Mesenchymal stem cell of adipose (primary cell): ENCODE data around the genes NUP62CL, TSC22D3, ACSL4, TMEM164 and AMMECR1.

- CAGE, long polyA plus RNA, result no peak
Observed at GRCh38 chrX:106940548-106941036, 20.4 kb downstream of the CLDN2 start.

- CAGE, long polyA plus RNA, result no peak
Observed at GRCh38 chrX:106950434-106950753, 30.2 kb downstream of the CLDN2 start.

DNA sequence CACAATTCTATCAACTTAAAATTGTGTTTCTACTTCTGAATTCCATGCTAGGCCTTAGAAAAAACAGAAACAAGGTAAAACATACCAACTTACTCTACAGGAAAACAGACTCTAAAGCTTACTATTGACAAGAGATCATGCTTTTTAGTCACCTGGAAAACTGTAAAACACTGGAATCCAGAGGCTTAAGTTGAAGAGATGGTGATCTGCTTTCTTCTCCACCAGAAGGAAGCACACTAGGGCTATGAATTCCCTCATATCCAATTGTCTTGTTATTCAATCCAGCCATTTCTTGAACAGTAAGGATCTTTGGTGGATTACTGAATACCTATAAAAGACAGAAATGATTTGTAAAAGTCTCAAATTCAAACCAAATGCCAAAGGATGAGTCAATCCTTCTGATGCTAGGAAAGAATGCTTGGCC, 34.6 kb downstream of the CLDN2 start:
- CAGE, long polyA plus RNA, result no peak

DNA sequence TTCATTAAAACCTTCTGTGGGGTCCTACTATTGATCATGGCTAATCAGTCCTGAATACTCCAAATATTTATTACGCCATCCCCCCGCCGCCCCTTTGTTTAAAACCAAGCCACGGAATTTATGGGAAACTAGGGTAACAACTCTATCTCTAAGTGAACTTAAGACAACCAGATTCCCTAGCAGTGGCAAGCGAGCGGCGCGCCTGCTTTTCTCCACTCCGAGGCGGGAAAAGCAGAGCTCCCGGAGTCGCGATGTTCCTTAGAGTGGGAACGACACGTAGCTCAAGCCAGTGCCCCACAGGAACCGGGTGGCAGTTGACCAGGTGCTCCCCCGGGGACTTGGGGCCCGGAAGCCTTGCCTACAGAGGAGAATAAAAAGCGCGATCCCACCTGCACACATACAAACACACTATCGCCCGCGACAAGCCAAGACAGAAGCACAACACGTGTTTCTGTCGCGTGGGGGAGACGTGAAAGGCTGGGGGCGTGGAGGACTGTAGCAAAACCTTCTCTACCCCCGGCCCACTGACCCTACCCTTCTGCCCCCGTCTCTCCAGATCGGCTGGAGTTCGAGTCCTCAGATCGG, 531 bp downstream of the NUP62CL start:
- CAGE, long polyA plus RNA, result no peak

- CAGE, long polyA plus RNA, result no peak
Observed at GRCh38 chrX:107206195-107206821, at the start of gene NUP62CL. NUP62CL (minus strand) TSS chrX:107206433.

GRCh38 chrX:107450851-107451122, 1.3 kb downstream of the FRMPD3 start:
- CAGE, long polyA plus RNA, result no peak

DNA sequence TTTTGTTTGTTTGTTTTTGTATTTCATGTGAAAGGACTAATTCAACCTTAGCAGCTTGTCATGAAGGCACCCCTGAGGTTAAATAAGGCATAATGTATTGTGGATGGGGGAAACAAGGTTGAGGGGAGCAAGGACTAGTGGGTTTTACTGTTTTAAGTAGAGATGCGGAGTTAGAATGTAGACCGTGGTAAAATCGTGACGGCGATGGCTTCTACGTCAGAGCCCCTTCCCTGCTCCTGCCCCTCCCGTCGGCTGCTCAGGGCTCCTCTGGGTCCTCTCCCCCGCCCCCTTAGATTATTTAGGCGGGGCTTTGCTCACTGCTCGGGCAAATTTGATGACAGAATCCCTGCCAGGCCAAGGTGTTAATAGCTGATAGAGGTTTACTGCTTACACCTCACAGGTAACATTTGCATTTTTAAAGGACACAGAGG, 2.2 kb downstream of the FRMPD3 start:
- CAGE, long polyA plus RNA, result no peak

DNA sequence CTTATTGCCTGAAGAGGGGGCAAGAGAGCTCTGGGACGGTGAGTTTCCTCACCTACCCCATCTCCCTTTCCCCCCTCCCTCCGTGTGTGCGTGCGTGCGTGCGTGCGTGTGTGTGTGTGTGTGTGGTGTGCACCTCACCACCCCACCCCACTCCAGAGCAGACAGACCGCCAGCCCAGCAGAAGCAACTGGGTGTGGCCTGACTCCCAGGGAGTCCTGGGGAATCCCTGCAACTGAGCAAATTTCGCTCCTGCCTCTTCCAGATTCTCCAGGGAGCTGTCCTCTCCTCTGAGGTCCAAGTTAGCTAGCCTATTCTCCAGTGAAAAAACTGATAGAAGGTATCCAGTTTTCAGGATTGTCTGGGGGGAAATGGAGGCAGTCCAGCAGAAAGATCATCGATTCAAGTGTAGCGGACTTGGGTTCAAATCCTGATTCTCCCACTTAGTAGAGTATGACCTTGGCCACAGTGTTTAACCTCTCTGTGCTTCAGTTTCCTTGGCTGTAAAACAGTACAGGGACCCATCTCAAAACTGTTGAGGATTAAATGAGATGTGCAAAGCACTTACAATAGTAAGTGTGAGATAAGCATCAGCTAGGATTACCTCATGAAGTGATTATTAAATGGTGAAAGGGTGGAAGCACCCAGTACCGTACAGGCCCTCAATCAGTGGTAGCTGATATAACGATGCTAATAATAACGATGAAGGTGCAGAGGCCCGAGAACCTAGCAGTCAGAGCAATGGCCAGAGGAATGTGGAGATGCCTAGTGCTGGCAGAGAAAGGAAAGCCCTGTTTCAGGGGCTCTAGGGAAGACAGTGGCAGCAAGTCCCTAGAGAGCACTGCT, 45.0 kb downstream of the PRPS1 start:
- CAGE, long polyA plus RNA, result no peak

GRCh38 chrX:107676560-107677729, 48.6 kb downstream of the PRPS1 start:
- CAGE, long polyA plus RNA, result no peak

DNA sequence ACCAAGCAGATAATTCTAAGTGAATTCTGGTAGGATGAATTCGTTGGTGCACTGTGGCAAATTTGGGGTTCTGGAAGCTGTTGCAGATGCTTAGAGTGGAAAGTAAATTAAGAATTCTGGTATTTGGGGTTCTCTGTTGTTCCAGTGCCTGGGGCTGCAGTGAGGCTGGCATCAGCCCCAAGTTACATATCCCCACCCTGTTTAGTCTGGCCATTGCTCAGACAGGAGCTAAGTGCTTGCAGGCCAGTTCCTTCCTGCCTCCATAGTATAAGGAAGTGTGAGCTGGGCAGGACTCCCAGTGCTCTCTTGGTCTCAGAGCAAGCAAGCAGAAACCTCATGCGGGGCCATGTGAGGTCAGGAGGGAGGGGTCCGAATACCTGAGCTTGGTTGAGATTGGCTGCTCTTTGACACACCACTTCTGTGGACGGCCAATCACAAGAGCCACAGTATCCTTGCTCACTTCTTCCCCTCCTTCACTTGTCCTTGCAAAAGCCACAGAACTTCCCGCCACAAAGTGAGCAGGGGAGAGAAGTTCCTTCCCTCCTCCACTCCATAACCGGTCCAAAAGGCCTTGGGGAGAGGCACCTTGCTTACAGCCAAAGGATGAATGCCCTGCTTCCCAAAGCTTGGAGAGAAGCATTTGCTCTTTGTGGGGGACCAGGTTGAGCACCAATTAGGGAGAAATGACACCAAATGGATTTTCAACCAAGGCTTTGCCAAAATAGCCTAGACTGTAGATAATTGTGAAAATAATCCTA, 56.6 kb downstream of the PRPS1 start:
- CAGE, long polyA plus RNA, result no peak

DNA sequence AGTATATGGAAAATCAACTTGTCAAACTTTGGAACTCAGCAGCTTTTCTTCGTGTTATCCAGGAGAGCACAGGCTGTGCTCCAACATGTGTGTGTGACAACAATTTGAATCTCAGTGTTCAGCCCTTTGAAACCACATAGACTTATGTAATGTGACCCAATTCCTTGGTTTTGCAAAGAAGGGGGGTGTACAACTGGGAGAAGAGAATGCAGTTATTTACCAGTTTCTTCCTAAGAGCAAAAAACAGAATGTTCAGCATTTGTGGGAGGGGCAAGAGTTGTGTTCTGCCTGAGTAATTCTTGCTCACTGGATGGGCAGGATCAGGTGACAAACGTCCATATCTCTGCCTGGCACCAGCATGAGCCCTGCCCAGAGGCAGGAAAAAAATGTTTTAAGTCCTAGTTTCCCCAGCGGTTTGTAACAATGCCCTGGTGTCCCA, 72.0 kb downstream of the PRPS1 start:
- CAGE, long polyA plus RNA, result no peak

DNA sequence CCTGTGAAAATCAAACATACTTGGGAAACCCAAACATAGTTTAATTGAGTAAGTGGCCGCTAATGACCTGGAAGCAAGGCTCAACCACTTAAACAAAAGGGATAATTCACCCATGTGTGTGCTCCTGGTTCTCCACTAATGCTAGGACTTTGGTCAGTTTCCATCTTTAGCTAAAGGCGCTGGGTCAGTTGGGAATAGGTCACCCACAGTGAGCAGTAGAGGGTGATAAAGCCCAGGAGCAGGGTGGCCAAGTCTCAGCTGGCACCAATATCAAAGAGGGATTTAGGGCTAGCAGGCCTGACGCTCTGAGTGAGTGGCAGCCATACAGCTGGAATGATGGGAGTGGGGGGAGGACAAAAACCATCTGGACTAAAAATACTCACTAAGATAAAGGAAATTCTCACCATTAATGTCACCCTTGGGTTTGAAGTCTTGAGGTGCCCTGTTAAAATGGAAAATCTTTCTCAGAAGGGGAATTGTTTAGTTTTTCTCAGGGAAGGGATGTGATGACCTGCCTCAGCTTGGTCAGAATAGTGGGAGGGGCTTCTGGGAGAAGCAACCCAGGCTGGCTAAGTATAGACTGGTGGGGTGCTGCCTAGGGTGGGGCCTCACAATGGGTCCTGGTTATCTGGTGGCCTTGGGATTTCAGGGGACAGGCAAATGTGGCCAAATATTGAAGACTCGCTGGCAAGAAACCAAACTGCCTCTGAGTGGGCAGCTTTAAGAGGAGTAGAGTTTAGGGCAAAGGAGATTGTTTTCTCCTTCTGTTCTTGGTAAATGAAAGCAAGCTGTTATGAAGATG, 47.1 kb downstream of the TSC22D3 start:
- CAGE, long polyA plus RNA, result no peak

DNA sequence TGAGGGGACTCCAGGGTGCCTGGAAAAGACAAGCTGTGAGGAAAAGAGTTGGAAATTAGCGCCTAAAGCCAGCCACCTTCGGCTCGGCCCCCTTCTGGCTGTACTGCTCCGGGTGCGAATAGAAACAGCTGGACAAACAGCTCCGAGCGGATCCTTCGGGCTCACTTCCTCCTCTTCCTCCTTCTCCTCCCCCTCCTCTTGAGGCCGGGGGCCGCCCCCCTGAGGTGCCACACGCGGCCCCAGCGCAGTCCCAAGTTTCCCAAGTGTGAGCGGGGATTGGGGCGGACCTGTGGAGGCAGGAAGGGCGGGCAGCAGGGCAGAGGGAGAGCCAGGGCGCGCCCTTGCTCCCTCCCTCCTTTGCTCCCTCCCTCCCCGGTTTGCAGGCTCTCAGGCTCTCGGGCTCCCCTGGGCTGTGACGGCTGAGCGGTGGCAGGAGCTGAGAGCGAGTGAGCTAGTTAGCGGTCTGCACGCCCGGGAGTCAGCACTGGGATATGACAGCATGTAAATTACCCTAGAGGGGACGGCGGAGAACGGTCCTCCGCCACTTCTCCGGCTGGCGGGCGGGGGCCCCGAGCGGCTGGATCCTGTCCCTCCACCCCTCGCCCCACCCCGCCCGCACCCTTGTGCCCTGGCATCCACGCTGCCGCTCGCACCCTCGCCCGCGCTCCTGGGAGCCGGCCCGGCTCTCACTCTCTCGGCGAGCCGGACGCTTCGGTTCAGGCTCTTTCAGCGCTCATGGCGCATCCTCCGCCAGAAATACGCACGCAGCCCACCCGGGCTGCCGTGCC, at the start of gene TSC22D3:
Gene TSC22D3 (minus strand): TSS at position 295 of the 788 bp plus-strand sequence.
- CAGE, long polyA plus RNA, result no peak

- CAGE, long polyA plus RNA, result no peak
Observed at GRCh38 chrX:107827104-107827260, 1.3 kb downstream of the MID2 start.

GRCh38 chrX:108397897-108398386, 40.3 kb downstream of the COL4A6 start:
- CAGE, long polyA plus RNA, result no peak

DNA sequence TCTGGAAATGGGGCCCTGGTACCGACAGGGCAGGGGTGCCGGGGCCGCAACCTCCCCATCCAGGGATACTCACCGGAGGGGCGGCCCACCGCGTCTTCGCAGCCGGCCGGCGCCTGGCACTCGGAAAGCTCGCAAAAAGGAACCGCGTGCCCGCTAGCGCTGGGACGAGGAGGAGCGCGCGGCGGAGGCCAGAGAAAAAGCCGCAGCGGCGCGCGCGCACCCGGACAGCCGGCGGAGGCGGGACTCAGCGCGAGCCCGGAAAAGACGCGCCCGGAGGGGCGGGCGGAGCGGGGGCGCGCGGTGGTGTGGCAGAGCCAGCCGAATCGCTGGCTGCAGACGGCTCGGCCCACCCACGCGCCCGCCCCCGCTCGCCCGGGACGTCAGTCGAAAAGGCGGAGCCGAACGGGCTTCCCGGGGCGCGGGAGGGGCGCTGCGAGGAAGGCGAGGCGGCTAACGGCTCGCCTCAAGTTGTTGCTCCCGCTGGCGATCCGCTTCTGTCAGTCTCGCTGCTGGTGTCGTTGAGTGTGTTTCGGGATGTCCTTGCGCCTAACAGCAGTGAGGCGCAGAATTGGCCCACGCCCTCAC, at the start of gene ACSL4:
Gene ACSL4 (minus strand): TSS at position 192 of the 585 bp plus-strand sequence.
- CAGE, long polyA plus RNA, result no peak

DNA sequence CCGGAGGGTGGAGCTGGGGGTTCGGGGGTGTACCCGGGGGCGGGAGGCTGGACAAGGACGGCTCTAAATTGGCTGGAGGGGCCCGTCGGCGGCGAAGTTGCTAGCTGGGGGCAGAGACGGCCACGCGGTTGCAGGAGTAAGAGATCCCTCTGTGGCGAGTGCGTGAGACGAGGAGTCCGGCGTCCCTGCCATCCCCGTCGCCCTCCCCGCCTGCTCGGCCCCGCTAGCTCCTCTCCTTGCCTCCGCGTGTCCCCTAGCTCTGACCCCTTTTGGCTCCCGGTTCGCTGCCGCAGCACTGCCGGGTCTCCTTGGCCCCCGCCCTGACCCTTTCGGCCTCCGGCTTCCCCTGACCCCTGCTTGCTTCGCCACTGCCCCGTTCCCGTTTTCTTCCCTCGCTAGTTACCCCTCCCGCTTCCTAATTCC, at the start of gene TMEM164:
Gene TMEM164 (plus strand): TSS at position 94 of the 423 bp plus-strand sequence.
- CAGE, long polyA plus RNA, result no peak

DNA sequence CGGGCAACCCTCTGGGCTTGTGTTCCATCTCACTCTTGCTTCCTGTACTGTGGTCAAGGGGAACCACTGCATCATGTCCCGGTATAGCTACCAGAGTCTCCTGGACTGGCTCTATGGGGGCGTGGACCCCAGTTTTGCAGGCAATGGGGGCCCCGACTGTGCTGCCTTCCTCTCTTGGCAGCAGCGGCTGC, 683 bp downstream of the TMEM164 start:
- CAGE, long polyA plus RNA, result no peak

- CAGE, long polyA plus RNA, result no peak
Observed at GRCh38 chrX:110229399-110230515, 88.1 kb downstream of the AMMECR1 start.

GRCh38 chrX:110317646-110318413, at the start of gene AMMECR1:
AMMECR1 (minus strand) TSS chrX:110318085.
- CAGE, long polyA plus RNA, result no peak